ENCODE data around the genes GJC1 and SPATA32.

GRCh38 chr17:44757569-44757991, 1.2 kb upstream of the ADAM11 start:
- PRO-cap: no peak

DNA sequence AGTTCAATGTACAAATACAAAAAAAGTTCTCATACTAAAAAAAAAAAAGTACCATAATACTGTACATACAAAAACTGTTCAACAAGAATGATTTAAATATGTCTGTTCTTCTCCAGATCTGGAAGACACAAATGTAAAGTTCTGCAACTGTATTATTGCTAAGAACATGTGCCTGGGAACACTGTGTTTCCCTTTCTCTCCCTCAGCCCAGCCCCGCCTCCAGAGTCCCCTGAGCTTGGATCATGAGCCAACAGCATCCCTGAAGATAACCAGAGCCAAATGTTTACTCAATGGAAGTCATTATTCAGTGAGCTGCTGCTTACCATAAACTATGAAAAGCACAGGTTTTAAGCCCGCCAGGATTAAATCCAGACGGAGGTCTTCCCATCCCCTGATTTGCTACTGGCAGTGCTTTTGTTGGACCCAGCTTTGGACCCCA, 25.8 kb downstream of the GJC1 start:
- PRO-cap: no peak

DNA sequence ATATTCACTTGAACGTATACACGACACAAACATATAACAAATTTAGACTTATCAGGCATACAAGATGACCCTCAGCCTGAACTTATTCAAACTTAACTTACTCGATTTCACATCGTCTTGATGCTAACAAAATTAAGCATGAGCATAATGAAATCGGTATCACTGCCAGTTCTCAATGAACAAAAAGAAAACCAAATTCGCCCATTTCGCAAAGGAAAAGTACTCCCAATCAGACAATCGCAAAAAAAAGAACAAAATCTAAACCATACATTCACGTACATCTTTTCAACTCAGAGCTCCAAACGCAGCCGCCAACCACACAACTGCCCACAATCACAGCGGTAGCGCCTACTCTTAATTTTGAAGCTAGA, 1.1 kb downstream of the GJC1 start:
- PRO-cap: no peak

DNA sequence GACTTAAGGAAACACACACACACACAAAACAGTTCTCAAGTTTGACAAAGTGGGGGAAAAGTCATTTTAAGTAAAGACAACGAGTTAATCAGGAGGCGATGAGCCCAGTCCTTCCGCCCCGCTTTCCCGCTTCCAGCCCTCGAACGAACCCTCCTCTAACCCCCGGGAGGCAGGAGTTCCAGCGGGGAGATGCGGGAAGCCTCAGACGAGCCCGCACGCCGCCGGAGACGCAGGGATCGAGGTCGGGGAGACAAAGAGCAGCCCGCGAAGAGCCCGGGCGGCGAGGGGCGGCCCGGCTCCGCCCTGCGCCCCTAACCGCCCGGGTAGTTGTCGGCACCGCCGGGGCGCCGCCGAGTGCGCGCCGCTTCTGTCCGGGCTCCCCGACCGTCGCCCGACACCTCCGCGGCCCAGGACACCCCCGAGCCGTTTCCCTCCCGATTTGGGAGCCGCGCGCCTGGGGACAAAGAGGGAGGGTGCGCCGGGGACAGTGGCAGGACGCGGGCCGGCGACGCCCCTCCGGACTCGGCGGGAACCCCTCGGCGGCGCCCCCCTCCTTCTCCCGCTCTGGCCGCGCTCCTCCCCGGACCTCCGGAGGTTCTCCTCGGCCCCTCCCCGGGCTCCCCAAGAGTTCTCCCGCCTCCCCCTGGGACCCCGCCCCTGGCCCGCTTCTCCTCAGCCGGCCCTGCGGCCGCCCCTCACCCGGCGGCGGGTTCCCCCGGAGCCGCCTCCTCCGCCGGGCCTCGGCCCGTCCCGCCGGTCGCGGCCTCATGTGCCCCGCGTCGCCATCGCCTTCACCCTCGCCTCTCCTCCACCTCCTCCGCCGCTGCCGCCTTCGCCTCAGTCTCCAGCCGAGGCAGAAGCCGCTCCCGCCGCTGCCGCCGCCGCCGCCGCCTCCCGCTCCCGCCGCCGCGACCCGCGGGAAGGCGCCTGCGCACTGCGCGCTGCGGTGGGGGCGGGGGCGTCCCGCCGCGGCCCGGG, at the start of gene GJC1:
Gene GJC1, minus strand, starts transcription at position 925 of the 978 bp plus-strand sequence.
- PRO-cap: bidirectional peak, plus-strand start at position 840 of the sequence, minus-strand start at position 429 of the sequence; bidirectional peak, plus-strand start at position 949 of the sequence, minus-strand start at position 902 of the sequence

- PRO-cap: unidirectional peak, minus-strand start at chr17:44831064
Observed at GRCh38 chr17:44830952-44831376, 877 bp upstream of the GJC1 start.

GRCh38 chr17:44911094-44911846, 4.0 kb downstream of the GFAP start:
- PRO-cap: no peak

DNA sequence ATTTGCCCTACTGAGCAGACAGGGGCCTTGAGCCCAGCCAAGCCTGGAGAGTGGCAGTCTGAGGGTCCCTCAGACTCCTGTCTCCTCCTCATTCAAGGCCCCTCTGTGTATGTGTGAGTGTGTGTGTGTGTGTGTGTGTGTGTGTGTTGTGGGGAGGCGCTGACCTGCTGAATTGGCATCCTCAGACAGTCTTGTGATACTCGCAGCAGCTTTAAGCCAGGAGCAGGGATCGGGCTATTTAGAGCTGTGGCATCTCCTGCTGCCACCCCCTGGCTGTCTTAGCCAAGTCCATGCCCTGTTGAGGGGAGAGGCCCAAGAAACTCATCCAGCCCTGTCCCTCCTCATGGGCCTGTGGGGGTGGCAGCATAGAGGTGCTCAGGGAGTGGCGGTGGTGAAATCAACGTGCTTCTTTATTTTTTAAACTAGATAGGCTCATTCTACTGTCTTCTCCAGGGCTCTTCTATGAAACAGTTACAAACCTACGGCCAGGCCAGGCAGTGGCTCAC, 21.0 kb downstream of the PLCD3 start:
- PRO-cap: no peak

DNA sequence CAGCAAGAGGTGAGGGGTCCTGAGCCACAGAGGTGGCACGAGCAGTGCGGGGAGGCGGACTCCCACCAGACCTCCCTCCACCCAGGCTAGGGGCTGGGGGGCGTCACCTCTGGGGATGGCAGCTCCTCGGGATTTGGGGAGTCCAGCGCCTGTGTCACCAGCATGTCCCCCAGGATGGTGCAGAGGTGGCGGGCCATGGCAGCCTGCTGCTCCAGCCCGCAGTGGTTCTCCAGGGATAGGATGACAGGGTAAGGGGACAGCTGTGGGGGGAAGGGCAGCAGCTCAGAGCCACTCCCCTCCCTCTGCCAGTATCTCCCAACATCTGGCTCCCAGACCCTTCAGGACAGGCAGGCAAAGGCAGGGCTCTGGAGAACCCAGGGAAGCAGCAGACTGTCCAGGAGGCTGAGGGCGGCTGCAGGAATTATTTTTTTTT, 15.8 kb downstream of the PLCD3 start:
- PRO-cap: no peak

GRCh38 chr17:45129302-45130566, 2.6 kb downstream of the PLCD3 start:
- PRO-cap: no peak

GRCh38 chr17:45227882-45228715, 6.4 kb downstream of the FMNL1 start:
- PRO-cap: no peak

DNA sequence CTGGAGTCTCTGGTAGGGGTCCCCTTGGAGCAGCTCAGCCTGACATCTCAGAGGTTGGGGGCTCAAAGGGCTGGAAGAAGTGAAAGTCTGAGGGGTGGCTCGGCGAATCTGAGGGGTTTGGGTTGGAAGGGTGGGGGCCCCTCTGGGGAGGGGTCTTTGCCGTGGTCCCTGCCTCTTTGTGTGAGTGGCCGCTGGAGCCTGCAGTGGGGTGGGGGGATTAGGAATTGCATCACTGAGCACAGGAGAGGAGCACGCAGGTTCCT, 9.7 kb downstream of the FMNL1 start:
- PRO-cap: no peak

- PRO-cap: unidirectional peak, plus-strand start at chr17:45261776; unidirectional peak, minus-strand start at chr17:45262090
Observed at GRCh38 chr17:45261543-45262742, at the start of gene SPATA32. TSS of gene SPATA32 (minus strand) at chr17:45262094.

DNA sequence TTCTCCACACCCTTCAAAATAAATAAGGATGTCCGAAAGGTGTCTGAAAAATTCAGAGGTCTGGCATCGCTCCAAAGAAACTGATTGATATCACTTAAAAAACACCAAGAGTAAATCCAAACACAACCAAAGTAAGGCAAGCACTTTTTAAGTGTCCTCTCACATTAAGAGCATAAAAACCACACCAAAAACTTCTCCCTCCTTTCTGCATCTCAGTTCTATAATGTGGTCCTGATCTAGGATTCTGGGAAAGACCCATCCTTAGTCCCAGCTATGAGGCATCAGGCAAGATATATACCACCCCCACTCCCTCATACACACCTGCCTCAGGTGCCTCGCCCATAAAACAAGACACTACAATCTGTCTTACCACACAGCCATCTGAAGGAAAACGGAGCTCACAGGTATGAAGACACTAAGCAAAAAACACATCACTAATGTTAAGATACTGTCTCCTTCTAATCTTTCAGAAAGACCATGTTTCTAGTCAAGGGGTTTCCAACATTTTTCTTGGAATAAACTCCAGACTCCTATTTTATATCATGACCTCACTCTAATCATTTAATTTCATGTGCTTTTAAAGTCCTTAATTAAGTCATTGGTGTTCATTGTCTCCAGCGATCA, 1.3 kb downstream of the MAP3K14 start:
- PRO-cap: no peak

DNA sequence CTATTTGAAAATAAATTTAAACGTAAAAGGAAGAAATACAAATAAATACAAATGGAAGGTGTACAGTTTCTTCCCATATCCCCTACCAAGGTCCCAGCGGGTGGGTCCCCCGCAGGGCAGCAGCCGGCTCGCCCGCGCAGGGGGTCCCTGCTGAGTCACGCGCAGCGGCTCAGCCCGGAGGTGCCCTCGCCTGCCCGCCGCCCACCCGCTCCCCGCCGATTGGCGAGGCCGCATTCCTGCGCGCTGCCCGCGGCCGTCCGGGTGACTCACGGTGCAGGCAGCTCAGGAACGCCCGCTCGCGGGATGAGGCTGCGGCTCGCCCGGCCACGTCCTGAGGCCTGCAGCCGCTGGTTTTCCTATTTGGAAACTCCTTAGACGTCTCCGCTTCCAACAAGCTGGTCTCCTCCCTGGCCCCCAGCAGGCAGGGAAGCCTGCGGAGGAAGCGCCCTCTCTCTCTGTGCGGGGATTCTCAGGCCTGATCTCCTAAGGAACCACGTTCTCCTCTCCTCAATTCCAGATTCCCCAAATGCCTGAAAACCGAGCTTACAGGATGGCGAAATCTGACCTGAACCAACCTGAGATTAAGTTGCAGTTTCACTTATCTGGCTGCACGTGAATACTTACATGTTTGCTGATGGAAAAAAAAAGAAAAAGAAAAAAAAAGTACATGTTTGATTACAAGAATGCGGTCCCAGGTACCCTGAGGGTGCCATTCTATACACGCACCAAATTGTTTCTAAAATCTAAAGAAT, 54.9 kb upstream of the MAP3K14 start:
- PRO-cap: bidirectional peak, plus-strand start at position 264 of the sequence, minus-strand start at position 221 of the sequence

- PRO-cap: no peak
Observed at GRCh38 chr17:45396548-45397688, 35.8 kb downstream of the ARHGAP27 start.

GRCh38 chr17:45410265-45411400, 22.0 kb downstream of the ARHGAP27 start:
- PRO-cap: no peak

GRCh38 chr17:46020002-46020462, 21.0 kb downstream of the STH start:
- PRO-cap: no peak

DNA sequence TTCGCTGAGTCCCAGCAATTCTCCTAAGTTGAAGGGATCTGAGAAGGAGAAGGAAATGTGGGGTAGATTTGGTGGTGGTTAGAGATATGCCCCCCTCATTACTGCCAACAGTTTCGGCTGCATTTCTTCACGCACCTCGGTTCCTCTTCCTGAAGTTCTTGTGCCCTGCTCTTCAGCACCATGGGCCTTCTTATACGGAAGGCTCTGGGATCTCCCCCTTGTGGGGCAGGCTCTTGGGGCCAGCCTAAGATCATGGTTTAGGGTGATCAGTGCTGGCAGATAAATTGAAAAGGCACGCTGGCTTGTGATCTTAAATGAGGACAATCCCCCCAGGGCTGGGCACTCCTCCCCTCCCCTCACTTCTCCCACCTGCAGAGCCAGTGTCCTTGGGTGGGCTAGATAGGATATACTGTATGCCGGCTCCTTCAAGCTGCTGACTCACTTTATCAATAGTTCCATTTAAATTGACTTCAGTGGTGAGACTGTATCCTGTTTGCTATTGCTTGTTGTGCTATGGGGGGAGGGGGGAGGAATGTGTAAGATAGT, 28.0 kb downstream of the STH start:
- PRO-cap: no peak

DNA sequence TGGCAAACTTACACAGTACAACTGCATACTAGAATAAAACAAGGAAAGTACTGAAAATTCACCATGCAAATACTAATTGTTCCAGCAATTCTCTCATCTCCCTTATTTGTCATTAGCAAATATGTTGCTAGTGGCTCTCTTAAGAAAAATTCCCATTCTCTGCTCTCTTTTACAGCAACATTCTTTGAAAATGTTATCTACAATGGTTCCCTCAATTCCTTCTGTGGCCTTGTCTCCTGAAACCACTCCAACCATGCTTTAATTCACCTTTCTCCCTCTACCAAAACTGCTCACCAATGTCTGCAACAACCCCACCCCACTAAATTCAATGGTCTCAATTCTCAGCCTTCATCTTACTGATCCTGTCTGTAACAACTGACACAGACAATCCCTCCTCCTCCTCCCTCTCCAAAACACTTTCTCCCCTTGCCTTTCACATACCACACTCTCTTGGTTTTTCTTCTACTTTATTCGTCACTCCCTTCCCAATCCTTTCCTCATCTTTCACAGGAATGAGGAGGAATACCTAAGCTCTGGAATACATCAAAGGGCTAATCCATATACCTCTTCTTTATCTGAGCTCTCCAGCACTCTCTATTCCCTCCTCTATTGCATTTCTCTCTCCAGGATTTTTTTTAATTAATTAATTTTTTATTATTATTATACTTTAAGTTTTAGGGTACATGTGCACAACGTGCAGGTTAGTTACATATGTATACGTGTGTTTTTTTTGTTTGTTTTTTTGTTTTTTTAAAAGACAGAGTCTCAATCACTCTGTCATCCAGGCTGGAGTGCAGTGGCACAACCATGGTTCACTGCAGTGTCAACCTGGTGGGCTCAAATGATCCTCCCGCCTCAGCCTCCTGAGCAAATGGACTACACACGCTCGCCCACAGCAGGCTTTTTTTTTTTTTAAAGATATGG, 65.4 kb downstream of the STH start:
- PRO-cap: no peak

- PRO-cap: no peak
Observed at GRCh38 chr17:46107281-46108035, 85.8 kb downstream of the KANSL1 start.